Peyer's patch (tissue), 4 donors: ENCODE measurements around the genes CAPN9 and EXOC8.

DNA sequence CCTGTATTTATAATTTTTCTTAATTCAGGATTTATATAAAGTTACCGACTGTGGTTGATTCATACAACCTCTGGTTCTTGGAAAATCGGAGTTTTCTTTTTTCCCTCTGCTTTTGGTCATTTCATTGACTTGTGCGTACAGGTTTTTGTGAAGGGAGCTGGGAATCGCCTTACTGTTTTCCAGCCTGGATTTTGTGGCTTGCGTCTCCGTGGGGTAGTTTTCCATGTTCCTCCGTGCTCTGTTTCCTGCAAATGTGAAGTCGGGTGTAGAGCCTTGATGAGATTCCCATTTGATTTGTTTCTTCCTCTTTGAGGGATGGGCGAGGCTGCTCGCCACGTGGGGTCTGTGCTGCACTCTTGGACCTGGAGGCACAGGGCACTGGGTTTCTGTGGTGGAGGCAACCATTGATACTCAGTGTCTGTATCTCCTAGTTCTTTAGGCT is 52.1 kb downstream of the GALNT2 start:
- PRO-cap = no peak
- RAMPAGE, long total RNA, 4 experiments = no peak in any of the 4 experiments

DNA sequence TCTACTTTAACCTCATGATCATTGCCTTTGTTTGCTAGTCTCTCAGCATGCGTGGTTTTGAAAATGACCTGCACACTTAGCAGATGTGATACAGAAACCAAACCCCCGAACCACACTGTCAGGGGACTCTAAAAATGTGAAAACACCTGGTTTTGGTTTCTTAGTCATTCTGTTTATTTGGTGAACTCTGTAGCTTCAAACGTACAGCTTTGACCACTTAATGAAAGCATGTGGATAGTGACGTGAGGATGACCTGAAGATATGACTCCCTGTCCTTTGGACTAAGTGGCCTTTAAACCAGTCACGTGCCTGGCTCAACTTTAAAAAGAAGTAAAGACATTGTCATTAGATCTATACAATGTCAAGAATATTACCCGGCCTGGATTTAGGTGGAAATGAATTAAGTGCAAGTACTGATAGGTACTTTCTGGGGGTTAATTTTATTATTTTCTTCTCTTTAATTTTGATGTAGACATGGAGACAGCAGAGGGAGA is 56.8 kb downstream of the GALNT2 start:
- PRO-cap = no peak
- RAMPAGE, long total RNA, 4 experiments = no peak in any of the 4 experiments

DNA sequence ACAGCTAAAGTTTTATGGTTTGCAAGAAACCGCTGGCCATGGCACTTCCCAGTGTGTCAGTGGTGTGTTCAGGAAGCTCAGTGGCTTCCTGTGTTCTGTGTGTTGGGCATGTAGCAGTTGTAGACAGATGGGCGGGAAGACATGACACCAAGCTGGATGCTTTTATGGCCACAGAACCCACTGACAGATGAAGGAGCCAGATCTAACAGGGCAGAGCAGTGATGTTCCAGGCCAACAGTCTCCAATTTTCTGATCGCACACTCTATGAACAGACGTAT is 119.9 kb downstream of the GALNT2 start:
- PRO-cap = no peak
- RAMPAGE, long total RNA, 4 experiments = no peak in any of the 4 experiments

GRCh38 chr1:230204611-230205210 is 137.7 kb downstream of the GALNT2 start:
- PRO-cap = no peak
- RAMPAGE, long total RNA, 4 experiments = start-site peak on the plus strand in 1 of 4 experiments, at chr1:230204688-230204890 at its widest, 9 reads per replicate

DNA sequence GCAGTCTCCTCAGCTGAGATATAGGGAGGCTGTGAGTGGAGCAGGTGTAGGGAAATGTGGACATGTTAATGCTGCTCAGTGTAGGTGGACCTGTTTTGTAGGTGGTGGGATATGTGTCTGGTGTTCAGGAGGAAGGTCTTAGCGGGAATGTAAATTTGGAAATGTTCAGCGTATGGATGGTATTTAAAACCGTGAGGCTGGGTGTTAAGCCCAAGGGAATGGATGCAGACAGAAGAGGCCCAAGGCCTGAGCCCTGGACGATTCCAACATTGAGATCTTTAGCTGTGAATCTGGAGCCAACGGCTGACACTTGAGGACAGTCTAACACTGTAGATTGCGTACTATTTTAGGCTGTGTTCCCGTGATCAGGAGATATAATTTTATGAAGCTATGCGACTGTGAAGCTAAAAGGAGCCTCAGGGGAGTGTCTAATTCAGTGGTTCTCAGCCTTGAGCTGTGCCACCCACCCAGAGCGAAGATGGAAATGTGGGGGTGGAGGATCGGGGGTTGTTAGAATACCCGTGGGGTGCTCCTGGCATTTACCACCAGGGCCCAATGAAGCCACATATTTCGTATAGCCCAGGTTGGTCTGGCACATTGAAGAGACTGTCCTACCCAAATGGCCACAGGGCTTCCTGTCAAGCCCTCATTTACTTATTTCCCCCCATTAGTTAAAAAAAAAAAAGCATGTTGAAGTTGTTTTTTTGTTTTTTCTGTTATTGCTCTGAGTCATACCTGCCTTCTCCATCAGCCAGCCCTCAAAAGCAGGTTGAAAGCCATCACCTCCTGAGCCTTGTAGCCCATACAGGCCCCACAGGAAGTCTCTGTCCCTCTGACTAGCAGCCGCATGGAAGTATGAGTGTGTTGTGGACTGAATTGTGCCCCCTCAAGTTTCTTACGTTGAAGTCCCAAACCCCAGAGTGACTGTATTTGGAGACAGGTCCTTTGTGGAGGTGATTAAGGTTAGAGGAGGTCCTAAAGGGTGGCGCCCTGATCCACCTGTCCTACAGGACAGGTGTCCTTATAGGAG is 141.6 kb downstream of the GALNT2 start:
- PRO-cap = no peak
- RAMPAGE, long total RNA, 4 experiments = no peak in any of the 4 experiments

GRCh38 chr1:230242927-230243508 is 176.0 kb downstream of the GALNT2 start:
- PRO-cap = no peak
- RAMPAGE, long total RNA, 4 experiments = no peak in any of the 4 experiments

DNA sequence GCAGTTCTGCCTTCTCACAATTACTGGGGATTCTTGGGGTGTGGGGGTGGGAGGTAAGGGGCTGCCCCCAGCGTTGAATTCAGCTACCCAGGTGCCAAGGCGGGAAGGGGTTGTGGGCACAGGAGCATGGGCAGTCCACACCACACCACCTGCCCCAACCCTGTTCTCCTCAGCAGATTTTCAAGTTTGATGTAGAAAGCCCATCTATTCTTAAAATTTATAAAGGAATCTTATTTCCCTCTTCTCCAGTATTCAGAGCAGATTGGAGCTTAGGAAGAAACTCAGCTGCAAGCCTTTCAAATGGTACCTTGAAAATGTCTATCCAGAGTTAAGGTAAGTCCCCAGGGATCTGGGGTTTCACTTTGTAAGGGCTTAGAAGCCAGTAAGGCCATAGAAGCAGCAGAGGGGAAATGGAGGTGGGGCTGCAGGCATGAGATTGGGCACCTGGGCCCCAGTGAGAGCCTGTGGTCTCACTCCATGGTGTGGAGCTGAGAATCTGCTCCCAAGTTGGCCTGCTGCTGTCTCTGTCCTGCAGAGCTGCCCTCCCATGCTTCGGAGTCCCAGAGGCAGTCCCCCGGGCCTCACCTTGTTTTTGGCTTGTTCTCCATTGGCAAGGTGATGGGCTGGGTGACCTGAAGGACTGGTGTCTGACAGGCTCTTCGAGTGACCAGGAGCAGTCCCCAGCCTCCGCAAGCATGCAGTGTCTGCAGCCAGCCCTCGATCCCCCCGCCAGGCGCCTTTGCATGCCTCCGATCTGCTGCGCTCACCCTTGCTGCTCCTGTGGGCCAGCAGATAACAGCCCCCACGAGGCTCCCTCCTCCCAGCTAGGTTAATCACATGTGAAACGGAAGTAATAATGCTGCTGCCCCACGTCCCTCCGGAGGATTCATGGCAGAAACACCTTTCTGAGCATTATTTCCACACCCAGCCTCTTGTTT is 163.2 kb downstream of the PGBD5 start:
- PRO-cap = no peak
- RAMPAGE, long total RNA, 4 experiments = no peak in any of the 4 experiments

GRCh38 chr1:230747126-230747521 is at the start of gene CAPN9:
Gene CAPN9, plus strand, starts transcription at chr1:230747388.
- PRO-cap = no peak
- RAMPAGE, long total RNA, 4 experiments = start-site peak on the plus strand in 3 of 4 experiments, at chr1:230747411-230747467 at its widest, 17 to 33 reads per replicate

GRCh38 chr1:230825340-230826114 is 42.8 kb downstream of the C1orf198 start:
- PRO-cap = no peak
- RAMPAGE, long total RNA, 4 experiments = no peak in any of the 4 experiments

DNA sequence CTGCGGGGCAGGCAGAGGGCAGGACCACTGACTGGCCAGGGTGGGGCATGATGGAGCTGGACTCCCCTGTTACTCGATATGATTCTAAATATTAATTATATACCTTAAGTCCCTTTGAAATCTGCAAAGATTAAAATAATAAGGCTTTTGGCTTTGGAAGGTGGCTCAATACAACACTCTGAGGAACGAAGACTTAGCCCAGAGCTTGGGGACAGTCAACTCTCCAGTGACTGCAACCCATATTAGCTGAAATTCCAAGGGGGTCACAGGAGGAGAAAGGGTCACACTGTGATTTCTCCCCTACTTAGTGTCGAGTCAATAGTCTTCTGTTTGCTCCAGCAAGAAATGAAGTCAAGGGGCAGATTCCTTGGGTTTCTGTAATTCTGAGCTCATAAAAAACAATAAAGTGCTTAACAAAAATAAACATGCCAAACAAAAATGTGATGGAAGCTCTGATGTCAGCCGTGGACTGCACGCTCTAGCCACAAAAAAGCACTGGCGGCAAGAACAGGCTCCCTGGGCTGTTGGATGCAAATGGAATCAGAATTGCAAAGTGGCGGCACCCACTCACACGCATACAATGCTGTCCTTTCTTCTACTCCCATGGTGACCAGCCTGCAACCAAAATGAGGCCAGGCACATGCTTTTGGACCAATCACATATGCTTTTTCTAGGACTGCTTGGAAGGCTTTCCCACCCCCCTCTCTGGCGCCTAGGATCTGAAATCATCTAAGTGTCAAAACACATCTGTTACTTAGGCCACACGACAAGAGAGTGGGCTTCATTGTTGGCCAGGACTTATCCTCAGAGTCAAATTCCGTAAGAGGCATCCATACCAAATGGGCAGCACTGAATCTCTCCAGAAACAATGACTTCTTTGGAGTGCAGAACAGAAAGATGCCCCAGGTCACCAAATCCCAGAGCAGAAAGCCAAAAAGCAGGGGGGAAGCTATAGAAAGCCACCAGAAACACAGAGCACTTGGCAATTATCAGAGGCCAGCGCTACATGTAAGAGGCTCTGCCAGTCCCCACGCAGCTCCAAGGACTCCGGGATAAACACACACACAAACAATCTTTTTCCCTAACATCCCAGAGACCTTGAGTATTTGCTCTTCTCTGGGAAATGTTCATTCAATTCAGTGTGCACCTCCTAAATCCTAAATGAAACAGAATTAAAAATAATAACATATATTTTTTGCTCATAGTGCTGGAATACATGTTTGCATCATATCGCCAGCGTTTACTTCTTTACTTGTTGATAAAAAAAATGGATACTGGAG is 9.2 kb downstream of the C1orf198 start:
- PRO-cap = bidirectional peak, plus-strand start at position 543 of the sequence, minus-strand start at position 530 of the sequence
- RAMPAGE, long total RNA, 4 experiments = no peak in any of the 4 experiments

DNA sequence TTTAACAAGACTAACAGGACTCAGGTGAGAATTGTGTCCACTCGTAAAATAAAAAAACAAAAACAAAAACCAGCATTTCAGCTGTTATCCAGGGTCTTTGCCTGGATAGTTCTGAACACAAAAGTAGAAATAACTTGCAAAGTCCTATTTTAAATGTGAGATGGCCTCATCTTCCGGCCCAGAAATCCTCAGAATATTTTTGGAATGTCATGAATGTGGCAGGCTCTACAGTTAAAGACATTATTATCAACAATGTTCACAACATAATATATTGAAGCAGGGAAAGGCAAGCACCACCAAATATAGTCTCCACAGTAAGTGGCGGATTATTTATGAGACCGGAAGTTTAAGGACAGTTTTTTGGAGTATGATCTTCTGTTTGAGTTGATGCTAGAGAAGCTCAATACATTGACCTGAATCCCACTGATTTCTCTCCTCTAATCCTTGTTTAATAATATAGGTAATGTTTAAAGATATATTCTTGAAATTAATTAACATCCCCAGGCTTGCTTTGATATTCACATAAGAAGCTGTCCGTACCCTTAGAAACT is 1.2 kb upstream of the C1orf198 start:
- PRO-cap = no peak
- RAMPAGE, long total RNA, 4 experiments = no peak in any of the 4 experiments

DNA sequence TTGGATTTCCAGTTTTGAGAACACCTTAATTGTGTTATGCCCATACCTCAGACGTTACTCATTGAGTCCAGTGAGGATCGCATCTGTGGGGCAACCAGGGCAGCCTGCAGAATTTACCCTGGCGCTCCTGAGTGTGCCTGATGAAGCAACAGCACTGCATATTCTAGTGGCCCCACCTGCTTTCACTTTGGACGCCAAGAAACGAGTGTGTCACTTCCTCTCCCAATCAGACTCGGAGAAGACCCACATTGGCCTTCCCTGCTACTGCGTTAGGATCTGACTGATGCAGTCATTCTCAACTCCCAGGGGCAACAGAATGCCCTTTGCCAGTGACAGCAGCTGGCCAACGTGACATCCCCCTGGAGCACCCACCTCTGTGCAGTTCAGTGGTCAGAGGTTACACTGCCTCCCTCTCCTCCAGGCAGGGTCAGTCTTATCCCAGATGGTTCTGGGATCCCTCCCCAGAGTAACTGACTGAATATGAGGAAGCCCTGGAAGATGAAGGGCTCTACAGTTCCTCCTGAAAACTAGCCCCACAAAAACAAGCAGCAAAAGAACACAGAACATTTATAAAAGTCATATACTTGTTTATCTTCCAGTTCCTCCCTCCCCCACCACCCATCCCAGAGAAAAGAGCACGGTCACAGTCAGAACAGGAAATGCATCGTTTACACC is 19.7 kb downstream of the FAM89A start:
- PRO-cap = unidirectional peak, plus-strand start at position 261 of the sequence
- RAMPAGE, long total RNA, 4 experiments = no peak in any of the 4 experiments

DNA sequence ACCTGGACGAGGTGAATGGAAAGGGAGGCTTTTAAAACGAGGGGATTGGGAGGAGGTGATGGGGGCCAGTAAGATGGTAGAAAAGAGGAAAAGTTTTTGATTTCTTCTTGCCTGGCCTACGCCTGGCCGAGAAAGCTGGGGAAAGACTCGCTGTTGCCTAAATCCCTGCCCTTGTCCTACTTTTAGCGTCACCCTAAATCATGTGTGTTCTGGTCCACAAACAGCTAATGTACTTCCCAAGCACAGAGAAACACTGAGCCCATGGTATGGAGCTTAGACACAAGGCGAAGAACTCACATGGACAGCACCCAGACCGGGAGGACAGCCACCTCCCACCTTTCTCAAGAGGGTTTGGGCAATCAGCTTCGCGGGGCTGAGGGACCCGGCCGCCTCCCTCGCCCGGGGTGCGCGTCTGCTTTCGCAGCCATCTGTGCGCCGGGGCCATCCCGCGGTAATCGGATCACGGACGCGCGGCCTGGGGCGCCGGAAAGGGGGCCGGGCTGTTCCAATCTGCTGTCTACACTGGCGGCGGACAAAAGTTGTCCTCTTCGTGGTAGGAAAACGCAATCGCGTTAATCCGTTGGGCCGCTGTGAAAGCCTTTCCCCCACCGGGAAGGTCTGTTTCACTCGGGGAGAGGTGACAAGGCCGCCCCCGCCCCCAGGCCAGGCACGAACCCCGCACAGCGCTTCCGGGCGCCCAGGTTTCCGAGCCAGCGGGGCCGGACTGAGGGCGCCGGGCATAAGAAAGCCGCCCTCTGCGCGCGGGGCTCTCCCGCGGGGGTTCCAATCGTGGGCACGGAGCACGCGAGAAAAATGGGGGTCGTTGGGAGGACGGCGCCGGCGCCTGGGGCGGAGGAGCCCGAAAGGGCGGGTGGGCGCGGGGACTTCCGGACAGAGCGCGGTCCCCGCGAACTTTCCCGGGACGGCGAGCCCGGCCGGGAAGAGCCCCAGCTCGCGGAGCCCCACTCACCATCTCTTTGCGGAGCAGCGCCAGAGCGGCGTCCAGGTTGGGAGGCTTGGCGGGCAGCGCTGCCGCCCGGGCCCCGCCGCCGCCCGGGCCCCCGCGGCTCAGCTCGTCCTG is 763 bp downstream of the FAM89A start:
- PRO-cap = no peak
- RAMPAGE, long total RNA, 4 experiments = no peak in any of the 4 experiments

- PRO-cap = no peak
- RAMPAGE, long total RNA, 4 experiments = no peak in any of the 4 experiments
Observed at GRCh38 chr1:231053452-231054231, 13.6 kb upstream of the FAM89A start.

DNA sequence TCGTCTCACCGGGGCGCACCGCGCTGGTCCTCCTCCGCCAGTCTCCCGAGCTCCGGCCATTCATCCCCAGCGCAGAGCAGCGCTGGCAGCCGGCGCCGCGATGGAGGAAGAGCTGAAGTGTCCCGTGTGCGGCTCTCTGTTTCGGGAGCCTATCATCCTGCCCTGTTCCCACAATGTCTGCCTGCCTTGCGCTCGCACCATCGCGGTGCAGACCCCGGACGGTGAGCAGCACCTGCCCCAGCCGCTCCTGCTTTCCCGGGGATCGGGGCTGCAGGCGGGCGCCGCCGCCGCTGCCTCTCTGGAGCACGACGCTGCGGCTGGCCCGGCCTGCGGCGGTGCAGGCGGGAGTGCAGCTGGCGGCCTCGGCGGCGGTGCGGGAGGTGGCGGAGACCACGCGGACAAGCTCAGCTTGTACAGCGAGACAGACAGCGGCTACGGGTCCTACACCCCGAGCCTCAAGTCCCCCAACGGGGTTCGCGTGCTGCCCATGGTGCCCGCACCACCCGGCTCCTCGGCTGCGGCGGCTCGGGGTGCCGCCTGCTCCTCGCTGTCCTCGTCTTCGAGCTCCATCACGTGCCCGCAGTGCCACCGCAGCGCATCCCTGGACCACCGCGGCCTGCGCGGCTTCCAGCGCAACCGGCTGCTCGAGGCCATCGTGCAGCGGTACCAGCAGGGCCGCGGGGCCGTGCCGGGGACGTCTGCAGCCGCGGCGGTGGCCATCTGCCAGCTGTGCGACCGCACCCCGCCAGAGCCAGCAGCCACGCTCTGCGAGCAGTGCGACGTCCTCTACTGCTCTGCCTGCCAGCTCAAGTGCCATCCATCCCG is 1.2 kb downstream of the TRIM67 start:
- PRO-cap = unidirectional peak, minus-strand start at position 299 of the sequence
- RAMPAGE, long total RNA, 4 experiments = no peak in any of the 4 experiments

DNA sequence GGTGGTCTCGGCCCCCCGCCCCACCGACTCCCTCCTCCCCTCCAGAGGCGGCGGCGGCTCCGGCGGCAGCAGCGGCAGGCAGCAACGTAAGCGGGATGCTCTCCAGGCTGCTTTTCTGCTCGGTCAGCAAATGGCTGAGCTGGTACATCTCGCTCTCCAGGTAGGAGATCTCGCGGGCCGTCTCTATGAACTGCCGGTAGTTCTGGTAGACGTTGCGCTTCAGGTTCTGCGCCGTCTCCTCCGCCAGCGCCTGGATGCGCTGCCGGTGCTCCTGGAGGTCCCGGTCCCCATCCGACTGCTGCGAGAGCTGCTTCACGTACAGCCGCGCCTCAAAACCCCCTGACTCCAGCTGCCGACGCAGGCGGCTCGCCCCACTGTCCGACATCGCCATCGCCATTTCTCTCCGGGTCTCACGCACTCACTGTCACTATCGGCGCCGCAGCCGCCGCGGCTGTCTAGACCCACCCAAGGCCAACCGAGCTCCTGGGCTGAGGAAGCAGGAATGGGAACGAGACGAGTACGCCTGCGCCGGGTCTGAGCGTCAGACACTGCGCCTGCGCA is at the start of gene EXOC8:
TSS of gene EXOC8 (minus strand) at position 504 of the 561 bp plus-strand sequence.
- PRO-cap = bidirectional peak, plus-strand start outside the sequence, minus-strand start at position 485 of the sequence
- RAMPAGE, long total RNA, 4 experiments = start-site peak on the minus strand in 1 of 4 experiments, centred at position 446 of the sequence, 10 reads per replicate

GRCh38 chr1:231351802-231352148 is 13.7 kb downstream of the SPRTN start:
- PRO-cap = no peak
- RAMPAGE, long total RNA, 4 experiments = no peak in any of the 4 experiments

- PRO-cap = unidirectional peak, plus-strand start at chr1:231408319
- RAMPAGE, long total RNA, 4 experiments = no peak in any of the 4 experiments
Observed at GRCh38 chr1:231408091-231408563, 14.0 kb downstream of the EGLN1 start.

DNA sequence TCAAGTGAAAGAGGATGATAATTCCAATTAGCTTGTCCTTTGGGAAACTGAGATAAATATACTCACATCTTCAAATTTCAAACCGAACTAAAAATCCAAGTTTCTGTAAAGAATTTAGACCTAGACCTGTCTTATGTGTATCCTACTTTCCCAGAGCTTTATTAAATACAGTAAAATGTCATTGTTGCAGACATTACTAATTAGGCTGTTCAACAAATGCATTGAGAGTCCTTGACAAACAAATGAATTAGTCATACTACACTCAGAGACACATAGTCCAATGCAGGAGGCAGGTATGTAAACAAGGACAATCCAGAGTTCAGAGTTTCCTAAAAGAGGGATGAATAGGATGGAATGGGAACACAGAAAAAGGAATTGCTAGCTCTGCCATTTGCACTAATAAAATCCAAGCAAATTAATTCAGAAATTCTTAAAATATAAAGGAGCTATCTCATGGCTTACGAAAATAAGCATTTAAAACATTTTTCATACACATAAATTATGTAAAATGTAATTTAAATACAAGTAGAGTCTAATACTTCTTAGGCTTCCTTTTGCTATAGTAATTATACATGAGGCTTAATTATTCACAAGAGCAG is 1.6 kb upstream of the EGLN1 start:
- PRO-cap = no peak
- RAMPAGE, long total RNA, 4 experiments = no peak in any of the 4 experiments

DNA sequence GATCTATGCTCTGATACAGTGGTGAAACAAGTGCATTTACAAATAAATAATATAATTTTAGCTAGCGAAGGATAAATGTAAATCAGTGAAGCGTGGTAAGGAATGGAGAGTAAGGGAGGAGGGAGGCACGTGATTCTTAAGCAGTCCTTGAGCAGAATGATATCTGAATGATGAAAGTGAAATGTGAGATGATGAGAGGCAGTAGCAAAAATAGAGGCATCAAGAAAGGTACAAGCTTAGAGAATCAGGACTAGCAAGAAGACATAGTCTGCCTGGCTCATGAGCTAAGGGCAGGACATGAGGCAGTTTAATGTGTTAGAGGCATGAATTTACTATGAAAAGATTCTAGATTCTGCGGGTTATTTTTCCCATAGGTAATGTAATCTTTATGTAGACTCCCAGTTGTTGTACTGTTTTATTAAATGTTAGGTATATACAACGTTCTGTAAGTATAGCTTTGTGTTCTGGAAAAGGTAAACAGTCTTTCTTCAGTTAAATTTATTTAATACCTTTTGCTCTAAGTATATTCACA is 6.4 kb downstream of the TSNAX start:
- PRO-cap = no peak
- RAMPAGE, long total RNA, 4 experiments = no peak in any of the 4 experiments